Fibroblast of the aortic adventitia (primary cell): ENCODE measurements around a stretch of chr4.

DNA sequence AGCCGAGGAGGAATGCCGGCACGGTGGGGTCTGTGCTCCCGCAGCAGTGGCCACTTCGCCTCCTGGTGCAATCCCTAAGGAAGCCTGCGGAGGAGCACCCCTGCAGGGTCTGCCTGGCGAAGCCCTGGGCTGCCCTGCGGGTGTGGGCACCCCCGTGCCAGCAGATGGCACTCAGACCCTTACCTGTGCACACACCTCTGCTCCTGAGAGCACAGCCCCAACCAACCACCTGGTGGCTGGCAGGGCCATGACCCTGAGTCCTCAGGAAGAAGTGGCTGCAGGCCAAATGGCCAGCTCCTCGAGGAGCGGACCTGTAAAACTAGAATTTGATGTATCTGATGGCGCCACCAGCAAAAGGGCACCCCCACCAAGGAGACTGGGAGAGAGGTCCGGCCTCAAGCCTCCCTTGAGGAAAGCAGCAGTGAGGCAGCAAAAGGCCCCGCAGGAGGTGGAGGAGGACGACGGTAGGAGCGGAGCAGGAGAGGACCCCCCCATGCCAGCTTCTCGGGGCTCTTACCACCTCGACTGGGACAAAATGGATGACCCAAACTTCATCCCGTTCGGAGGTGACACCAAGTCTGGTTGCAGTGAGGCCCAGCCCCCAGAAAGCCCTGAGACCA, 6.9 kb downstream of the TACC3 start:
- CAGE, long polyA plus RNA: no peak

DNA sequence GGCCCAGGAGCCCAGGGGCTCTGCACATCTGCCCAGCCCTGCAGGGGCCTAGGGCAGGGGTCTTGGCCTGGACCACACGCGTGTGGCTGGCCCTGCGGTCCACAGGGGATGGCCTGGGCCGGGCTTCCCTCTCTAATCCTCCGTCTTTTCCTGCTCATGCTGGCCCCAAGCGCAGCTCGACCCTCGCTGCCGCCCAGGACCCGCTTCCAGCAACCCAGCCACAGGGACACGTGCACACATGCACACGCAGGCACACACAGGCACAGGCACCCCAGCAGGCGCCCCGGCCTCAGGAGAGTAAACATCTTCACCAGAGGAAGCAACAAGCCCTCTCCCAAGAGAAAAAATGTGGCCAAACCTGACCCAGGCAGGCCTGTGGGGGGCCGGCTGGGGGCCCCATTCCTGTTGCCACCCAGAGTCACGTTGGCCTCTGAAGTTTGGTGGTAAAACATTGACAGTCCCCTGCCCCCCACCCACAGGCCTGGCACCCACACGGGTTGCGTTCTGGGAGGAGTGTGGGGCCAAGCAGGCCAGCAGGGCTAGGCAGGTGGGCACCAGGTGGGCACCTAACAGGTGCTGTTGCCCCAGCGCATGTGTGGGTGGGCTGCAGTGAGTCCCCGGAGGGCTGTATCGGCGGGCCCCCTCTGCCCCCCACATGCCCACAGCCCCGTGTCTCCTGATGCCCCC, 24.5 kb upstream of the FGFR3 start:
- CAGE, long polyA plus RNA: no peak

GRCh38 chr4:1794817-1795648, 1.9 kb downstream of the FGFR3 start:
- CAGE, long polyA plus RNA: no peak

GRCh38 chr4:1814401-1814743, 21.3 kb downstream of the FGFR3 start:
- CAGE, long polyA plus RNA: no peak

GRCh38 chr4:1822117-1822842, 29.2 kb downstream of the FGFR3 start:
- CAGE, long polyA plus RNA: no peak

DNA sequence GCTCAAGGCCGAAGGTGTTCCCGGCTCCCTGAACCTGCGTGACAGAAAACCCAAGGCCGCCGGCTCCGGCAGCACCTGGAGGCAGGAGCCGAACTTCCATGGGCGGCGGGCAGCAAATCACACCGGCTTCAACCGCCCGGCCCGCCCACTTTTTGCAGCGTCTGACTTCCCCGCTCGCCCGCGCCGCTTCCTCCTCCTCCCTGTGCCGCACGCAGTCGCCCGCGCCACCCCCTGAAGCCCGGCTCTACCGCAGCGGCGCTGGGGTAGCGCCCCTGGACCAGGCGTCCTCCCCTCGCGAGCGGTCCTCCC, 873 bp upstream of the NSD2 start:
- CAGE, long polyA plus RNA: no peak

- CAGE, long polyA plus RNA: no peak
Measured at GRCh38 chr4:1871761-1871999, 487 bp downstream of the NSD2 start.

DNA sequence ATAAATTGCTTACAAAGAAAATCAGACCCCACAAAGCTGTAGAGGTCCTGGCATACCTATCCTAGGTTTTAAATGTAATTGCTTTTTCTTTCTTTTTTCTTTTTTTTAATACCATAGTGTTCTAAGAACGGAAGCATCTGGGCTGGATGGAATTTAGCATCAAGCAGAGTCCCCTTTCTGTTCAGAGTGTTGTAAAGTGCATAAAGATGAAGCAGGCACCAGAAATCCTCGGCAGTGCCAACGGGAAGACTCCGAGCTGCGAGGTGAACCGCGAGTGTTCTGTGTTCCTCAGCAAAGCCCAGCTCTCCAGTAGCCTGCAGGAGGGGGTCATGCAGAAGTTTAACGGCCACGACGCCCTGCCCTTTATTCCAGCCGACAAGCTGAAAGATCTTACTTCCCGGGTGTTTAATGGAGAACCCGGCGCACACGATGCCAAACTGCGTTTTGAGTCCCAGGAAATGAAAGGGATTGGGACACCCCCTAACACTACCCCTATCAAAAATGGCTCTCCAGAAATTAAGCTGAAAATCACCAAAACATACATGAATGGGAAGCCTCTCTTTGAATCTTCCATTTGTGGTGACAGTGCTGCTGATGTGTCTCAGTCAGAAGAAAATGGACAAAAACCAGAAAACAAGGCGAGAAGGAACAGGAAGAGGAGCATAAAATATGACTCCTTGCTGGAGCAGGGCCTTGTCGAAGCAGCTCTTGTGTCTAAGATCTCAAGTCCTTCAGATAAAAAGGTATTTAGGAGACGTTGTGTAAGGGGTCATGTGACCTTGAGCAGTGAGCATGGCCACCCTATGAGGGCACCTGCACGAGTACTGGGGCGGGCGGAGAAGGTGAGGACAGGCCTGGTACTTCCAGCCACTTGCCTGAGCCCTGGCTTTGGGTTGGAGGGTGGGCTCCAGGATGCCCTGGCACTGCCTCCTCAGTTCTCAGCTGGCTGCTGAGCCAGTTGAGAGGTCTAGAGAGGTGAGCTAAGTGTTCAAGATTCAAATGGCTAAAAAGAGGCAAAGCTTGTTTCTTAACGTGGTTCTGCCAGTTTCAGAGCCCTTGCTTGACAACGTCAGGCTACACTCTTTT, 29.7 kb downstream of the NSD2 start:
- CAGE, long polyA plus RNA: no peak

DNA sequence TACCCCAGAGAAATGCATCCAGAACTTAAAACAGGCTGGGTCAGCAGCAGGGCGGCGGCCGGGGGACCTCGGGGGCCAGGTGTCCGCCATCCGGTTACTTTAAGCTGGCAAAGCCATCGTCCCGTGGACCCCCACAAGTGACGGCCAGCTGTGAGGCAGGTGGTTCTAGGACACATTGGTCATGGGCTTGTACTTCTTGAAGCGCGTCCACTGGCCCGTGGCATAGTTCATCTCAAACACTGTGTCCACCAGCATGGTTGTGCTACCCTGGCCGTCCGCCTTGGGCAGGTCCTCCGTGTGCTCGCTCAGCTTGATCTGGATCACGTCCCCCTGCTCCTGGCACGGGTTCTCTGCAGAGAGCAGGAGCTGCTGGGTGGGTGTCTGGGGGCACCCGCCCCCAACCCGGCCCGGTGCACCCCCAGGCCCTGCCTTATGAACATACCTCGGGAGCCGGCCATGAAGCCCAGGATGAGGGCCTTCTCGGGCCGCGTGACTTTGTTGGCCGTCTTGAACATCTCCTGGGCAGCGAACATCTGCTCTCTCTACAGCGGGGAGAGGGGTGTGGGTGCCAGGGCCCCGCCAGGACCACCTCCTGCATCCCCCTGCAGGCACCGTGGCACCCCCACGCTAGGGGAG, 25.5 kb downstream of the NELFA start:
- CAGE, long polyA plus RNA: no peak

DNA sequence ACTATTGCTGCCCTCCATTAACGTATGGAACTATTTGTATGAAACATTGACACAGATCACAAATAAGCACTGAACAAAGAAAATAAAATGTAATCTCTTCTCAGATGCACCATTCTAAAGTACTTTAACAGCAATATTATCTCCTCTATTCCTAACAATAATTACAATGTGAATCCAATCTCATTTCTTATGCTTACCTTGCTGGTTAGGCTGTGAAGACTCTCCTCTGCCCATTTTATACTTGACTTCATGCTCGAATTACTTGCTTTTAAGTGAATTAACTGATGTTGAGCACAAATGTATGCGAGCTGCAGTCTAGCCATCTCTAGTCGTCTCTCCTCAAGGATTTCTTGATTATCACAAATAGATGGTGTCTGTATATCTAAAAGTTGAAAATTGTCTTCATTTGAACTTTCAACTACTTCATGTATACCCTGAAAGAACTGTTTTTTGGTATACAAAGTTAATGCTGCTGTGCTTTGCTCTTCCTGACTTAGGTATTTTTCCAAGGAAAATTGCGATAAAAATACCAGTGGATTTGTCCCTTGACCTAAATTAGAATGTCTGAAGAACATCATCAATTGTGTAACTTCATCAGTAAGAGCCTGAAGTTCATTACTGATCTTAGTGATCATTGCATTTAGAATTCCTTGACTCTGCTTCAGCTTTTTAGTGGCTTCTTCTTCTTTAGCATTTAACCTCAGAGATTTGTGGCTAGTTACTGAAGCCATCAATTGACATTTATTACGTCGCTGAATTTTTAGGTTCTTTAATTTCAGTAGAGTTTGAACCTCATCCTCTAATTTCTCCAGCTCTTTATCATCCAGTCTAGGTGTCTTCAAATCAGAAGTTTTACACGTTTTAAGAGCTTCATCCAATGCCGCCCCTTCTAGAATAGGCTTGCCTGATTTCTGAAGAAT, 1.8 kb downstream of the HAUS3 start:
- CAGE, long polyA plus RNA: no peak

DNA sequence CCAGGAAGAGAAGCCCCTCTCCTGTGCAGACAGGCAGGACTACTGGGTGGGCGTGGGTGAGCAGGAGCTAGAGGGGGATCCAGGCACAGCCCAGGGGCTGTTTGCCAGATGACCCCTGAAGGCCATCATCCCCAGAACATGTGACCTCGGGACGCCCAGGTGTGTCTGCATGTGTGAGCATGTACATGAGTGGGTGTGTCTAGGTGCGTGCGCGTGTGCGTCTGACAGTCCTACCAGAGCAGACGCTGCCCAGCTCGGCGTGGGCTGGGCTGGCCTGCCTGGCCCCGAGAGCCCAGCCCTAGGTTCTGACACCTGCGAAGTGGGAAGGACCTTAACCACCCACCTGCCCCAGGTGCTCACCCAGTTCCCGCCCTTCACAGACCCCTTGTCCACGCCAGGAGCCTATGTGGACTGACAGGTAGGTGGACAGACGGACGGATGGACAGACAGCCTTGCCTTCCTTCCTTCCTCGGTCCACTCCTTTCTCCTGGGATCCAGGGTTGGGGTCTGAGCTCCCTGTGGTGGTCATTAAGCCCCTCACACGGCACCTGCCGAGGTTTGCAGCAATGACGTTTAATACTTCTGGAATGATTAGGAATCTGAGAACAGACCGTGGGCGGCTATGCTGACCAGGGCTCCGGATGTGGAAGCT, 7.9 kb upstream of the HAUS3 start:
- CAGE, long polyA plus RNA: no peak

- CAGE, long polyA plus RNA: no peak
Measured at GRCh38 chr4:2250861-2251503, 9.1 kb upstream of the HAUS3 start.

DNA sequence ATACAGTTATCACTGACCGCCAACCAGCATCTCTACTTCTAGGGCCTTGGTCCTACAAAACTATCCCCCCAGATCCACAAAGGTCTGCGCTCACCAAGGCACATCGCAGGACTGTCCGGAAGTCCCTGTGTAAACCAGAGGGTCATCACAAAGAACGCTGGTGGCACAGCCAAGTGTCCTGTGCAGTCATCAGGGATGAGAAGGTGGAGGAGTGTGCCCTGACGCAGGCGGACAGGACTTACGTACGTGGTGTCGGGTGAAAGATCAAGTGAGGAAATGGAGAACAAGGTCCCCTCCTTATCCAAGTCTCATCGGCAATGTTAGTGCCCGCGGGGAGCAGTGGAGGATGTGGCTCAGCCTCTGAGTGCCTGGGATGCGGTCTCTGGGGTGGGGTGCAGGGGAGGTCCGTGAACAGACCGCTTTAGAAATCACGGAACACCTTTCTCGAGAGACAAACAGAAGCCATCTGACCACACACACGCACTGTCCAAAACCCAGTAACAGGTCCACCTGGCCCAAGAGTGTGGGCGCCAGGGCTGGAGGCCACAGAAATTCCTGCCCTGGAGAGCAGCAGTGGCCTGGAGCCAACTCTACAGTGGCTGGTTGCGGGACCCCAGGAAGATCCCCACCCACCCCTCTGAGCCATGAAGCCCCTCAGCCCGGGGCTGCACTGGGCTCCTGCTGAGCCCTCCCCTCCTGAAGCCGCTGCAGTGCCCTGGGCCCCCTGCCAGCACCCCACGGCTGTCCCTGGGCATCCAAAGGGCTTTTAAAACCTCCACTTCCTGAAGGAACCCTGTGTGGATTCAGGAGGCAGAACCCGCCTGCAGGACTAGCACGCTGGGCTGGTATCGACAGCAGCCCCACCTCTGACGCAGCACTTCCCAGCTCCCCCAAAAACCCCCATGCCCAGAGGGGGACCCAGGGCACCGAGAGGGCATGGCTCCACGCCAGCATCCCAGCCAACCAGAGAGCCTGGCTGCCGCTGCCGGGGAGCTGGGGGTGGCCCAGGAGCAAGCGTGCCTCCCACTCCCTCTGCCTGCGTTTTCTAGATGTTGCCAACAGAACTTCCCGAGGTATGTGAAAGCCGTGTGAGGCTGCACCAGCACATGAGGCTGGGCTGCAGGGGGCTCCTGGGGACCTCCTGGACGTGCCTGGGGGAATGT, 6.6 kb downstream of the MXD4 start:
- CAGE, long polyA plus RNA: no peak

GRCh38 chr4:2361230-2362214, 56.9 kb downstream of the ZFYVE28 start:
- CAGE, long polyA plus RNA: no peak

DNA sequence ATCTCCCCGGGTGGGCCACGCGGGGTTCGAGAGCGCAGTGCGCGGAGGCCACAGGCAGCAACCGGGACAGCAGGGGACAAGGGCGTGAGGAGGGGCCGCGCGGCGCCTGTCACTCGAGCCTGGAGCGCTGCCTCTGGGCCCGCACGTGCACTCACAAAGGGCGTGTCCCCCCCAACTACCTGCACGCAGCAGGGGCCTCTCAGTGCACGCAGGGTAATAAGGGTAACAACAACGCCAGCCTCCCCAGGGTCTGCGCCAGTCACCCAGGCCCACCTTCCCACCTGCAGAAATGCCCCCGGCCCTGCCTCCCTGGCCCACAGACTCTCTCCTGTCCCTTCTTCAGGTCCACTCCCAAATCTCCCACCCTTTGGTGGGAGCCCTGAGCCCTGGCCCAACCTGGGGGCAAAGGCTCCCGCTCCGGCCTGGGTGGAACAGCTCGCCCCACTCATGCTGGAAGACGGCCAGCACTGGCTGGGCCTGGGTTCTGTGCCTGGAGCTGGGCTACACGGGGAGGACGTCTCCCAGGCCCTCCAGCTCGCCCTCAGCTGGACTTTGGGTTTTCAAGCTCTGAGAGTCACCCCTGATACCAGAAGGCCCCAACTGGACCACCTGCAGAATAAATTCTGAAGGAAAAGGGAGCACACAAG, 53.1 kb downstream of the ZFYVE28 start:
- CAGE, long polyA plus RNA: no peak

DNA sequence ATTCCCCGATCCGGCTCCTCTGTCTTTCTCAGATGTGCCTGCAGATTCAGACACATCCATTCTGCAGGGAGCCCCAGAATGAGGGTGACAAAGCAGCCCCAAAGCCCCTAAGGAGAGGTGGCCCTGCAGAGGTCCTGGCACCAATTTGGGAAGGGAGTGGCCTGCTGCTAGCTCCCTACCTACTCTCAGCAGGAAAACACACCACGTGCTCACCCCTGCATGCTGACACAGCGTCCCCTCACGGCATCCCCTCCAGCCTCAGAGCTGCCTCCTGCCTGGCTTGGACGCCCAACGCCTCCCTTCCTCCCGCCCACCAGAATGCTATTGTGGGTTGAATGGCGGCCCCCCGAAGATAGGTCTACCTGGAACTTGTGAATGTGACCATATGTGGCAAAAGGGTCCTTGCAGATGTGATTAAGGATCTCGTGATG, 28.8 kb downstream of the ZFYVE28 start:
- CAGE, long polyA plus RNA: no peak

DNA sequence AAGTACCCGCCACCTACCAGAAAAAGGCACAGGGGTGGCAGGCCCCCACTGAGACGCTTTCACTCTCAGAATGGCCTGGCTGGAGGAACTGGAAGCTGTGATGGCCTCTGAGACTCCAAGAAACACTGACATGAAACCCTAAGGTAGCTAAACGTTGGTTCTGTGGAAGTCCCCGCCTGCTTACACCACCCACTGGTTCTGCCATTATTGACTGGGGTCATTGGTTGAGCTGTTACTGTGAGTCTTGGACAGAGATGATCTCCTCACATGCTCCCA, 6.4 kb downstream of the ZFYVE28 start:
- CAGE, long polyA plus RNA: no peak

- CAGE, long polyA plus RNA: no peak
Measured at GRCh38 chr4:2500231-2500634, 31.3 kb downstream of the RNF4 start.

- CAGE, long polyA plus RNA: no peak
Measured at GRCh38 chr4:2713655-2714256, 42.4 kb downstream of the TNIP2 start.

DNA sequence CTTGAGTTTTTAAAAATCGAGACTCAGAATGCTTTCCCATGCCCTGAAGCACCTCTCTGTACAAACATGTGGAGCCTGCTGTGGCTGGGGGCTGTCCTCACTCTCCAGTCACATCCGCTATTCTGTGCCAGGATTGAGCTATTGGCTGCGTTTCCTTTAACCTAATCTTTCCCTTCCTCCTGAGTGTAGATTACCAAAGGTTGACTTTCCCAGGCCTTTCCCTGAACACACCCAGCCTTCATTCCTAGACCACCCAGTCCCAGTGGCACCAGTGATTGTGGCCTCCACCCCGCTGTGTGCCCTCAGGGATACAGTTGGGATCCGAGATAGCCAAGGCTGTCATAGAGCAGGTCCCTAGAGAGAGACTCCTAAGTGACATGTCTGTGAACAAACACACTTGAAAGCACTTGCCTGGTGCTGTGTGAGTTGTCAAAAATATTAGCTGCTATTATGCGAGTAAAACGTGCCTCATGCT, 41.8 kb downstream of the TNIP2 start:
- CAGE, long polyA plus RNA: no peak